Tibial artery (tissue), 1 donor: Measurements from ENCODE around the gene AKR1E2.

DNA sequence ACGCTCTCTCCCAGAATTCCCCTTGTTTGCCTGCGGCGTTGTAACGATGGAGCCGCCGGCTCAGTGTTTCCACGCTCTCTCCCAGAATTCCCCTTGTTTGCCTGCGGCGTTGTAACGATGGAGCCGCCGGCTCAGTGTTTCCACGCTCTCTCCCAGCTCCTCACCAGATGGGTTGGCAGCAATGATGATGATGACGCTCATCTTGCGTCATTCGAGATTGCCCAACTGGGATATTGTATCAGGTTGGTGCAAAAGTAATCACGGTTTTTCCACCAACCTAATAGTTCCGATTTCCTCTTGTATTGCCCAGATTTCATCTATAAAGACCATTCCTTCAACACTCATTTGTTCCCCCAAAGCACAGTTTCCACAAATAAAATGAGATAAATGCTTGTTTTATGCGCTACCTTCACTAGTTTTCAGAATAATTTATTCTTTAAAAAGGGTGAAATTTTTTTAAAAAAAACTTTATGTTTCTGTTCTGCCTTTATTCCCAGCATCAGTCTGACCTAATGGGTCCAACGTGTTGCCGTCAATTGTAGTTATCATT lies 228.3 kb downstream of the KLF6 start:
- PRO-cap: no peak

GRCh38 chr10:3780617-3781014 lies 4.4 kb downstream of the KLF6 start:
- PRO-cap: no peak

DNA sequence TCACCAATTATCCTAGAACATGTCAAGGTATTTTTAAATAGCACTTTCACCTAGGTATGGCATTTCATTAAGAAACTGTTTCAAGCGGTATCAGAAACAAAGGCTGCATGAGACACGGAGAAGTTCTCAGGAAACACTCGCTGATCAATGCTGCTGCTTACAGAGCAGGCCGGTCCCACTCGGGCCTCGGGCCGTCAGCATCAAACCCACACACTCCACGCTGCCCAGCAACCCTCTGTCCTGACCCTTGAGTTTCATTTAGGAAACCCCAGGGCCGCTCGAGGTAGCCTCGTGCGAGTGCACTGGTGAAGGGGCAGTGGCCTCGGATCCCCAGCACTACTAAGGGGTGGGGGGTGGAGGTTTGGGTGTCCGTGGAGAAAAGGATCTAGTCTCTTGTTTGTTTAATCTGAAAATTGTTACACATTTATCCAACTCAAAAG lies 4.0 kb downstream of the KLF6 start:
- PRO-cap: no peak

DNA sequence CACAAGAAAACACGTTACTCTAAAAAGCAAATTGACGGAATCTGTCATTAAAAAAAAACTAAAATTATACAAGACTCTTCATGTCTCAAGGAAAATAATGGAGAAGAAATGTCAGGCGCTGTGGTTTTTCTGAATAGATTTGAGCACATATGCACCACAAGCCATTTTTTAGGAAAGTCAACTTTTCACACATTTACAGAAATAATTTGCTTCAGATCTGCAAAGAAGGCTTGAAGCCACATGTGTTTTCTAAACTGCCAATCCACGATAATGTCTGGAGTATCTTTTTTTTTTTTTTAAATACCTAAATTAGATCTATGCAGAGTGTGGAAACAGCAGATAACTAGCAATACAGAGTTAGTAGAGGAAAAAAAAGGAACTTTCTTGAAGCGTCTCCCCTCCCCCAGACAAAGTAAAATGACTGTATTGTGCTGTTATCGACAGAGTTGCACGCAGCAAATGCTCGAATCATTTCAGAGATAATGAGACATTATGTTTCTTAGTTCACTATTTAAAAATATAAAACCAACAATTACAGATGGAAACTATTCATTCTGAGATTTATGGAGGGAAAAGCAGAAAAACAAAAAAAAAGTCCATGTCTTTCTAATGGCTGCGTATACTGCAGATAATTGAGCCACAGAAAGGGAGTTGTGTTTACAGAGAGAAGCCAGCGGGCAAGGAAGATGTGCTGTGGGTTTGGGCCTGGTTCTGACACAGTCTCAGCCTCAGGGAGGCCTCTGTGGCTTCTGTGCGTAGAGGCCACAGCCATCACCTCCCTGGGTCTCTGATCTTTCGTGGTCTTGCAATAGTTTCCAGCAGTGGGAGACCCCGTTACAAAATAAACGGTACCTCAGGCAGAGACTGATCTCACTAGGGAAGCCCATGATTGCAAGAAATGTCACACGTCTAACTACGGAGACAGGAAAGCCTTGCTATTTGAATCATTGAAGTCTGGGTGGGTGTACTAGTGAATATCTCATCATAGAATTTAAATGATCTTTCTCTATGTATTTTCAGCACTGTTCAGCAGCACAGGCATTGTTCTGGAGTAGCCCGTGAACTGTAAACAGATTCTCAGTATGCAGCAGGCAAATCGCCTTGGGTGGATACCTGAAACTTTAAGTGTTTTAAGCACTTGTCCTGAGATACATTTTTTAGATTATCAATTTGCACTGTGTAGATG lies 19.1 kb upstream of the KLF6 start:
- PRO-cap: no peak

GRCh38 chr10:3805156-3805624 lies 20.2 kb upstream of the KLF6 start:
- PRO-cap: bidirectional peak, plus-strand start at chr10:3805489, minus-strand start at chr10:3805377

DNA sequence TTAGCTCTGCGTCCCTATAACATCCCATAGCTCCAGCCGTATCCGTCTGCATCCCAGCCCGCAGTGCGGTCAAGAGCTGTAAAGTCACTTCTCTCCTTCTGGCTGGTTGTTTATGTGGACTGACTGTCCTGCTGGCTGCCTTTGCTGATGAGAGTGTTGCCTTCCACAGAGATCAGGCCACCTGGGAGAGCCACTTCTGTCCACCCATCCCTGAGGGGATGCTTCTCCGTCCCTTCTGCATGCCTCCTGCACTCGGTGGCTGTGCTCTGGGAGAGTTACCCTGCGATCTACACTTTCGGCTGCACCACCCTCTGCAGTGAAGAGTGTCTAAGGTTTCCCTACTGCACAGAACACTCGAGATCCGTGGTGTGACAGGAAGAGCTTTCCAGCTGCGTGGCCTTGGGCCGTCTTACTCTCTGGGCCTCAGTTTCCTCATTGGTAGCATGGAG lies 22.5 kb upstream of the KLF6 start:
- PRO-cap: no peak

DNA sequence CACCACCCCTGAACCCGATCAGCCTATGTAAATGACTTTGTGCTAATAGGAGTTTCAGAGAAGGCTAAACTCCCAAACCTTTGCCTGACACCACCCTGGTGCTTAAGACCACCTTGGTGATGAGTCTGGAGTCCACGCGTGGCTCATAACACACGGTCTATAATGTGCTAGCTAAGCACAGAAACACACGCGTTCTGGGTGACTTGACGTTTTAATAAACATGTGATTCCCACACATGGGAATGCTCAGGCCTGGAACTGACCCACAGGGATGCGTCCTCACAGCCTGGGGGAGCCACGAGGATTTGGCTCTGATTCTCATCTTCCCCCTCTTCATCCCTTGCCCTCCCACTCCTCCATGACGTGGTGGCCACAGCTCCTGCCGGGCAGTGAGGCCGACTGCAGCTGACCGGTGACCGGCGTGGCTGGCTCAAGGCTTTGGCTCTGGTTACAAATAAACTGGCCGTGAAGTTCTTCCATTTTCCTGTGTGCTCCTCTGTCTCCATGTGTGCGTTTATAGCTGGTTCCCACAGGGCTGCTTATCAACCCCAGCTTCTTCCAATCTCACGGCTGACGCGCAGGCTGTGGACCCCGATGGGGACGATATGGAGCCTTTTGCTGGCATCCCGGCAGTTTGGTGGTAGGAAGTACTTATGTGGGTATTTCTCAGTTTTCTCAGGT lies 40.9 kb upstream of the KLF6 start:
- PRO-cap: bidirectional peak, plus-strand start at position 397 of the sequence, minus-strand start at position 213 of the sequence

DNA sequence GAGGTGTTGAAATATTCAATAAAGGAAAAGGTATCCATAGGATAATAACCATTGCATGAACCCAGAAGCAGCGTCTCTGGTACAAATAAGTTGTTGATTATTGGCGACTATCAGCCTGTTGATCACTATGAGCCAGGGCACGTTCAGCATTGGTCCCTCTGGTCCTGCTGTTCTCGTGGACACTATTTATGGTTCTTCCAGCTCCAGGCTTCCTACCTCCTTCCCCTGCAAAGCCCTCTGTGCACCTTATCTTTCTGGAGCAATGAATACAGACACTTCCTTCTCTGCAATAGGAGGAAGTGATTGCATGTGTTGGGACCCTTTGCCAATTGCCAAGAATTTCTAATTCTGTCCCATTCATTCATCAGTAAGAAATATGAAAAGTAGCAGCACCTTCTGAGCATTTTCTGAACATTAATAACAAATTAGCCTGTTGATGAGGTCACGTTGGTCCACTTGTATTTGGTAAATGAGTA lies 258.9 kb upstream of the KLF6 start:
- PRO-cap: no peak

GRCh38 chr10:4662899-4664133 lies 162.7 kb upstream of the AKR1E2 start:
- PRO-cap: no peak

DNA sequence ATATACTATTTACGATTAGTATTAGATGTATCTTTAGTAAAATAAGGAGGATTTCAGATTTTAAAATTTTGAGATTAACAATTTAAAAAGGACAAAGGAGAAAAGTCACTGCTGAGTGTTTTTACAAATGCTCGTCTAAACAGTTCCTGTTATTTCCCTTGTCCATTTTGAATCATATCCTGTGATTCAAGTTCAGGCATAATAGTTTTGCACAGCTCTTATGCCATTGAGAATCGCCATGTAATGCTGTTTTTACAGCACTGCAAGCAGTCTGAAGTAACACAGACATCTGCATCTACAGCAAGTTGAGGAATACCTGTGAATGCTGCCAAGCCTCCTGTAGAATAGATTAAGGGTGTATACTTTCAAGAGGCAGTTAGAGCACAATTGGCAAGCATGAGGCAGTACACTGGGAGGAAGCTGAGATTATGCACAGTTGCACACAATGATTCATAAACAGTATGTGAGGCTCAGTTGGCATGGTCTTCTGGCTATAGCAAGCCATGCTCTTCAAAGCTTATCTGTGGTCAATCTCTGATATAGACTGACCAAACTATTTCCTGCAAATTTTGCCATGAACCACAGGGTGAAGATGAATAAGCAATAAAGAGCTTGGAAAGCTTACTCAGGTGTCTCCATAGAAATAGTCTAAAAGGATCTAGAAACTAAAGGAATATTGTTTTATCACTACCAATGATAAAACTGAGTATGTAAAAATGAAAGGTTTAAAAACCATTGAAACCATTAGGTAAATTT lies 121.9 kb upstream of the AKR1E2 start:
- PRO-cap: no peak

DNA sequence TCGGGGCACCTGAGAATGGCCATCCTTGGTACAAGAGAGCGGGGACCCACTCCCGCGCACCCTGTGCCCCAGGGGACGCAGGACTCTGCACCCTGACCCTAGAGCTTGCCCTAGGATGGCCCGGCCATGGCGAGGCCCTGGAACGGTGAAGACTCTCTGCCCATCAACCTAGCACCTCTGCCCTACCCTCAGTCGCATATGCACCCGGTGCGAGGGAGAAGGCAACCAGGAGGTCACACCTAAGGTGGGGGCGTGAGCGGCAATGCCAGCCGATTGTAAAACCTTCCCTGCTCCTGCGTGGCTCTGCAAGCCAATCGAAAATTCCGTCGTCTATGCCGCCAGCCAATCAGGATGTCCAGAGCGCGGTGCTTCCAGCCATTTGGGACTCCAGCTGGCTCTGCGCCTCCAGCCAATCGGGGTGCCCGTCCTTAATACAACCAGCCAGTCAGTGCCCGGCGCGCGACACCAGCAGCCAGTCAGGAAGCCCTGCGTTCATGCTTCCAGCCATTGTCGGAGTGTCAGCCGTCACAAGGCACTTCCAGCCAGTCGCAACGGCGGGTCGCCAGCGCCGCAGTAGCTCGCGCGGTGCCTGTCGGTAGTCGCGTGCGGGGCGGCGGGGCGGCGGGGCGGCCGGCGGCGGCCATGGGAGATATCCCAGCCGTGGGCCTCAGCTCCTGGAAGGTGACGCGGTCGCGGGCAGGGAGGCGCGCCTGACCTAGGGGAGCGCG lies at the start of gene AKR1E2:
Gene AKR1E2 (plus strand): TSS at position 525 of the 728 bp plus-strand sequence.
- PRO-cap: unidirectional peak, plus-strand start at position 598 of the sequence

- PRO-cap: no peak
Observed at GRCh38 chr10:4848356-4848928, 22.4 kb downstream of the AKR1E2 start.

GRCh38 chr10:4957297-4957496 lies 6.0 kb upstream of the AKR1C1 start:
- PRO-cap: no peak

- PRO-cap: no peak
Observed at GRCh38 chr10:4983601-4984190, 20.0 kb downstream of the AKR1C2 start.

DNA sequence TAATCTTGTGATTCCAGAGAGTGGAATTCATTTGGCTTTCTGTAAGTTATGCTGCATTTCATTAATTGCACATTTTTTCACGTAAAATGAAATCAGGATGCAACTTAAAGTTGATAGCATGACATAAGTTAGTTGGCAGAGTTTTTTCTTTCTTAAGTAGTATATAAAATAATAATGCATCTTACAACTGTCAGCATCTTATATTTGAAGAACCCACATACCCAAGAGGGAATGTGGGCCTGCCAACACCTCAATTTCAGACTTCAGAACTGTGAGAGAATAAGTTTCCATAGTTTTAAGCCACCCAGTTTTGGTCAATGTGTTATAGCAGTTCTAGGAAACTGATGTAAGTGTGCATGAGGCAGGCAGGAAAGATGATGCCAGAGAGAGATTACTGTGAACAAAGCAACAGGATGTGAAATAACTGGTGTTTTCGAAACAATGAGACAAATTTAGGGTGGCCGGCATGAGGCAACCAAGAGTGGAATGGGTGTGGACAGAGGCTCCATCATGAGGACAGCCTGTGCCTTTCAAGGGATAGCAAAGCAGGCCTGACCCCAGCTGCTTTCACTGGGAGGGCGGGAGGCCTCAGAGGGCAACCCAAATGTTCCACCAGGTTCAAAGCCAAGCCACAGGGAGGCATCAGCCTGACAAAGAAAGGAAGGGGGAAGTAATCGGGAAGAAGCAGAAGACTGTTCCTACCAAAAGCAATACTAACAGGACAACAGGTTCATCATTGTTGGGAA lies 67.4 kb upstream of the UCN3 start:
- PRO-cap: no peak

- PRO-cap: no peak
Observed at GRCh38 chr10:5617903-5618370, 48.5 kb downstream of the ASB13 start.

GRCh38 chr10:5624348-5625137 lies 41.9 kb downstream of the ASB13 start:
- PRO-cap: no peak

- PRO-cap: no peak
Observed at GRCh38 chr10:5628871-5629686, 37.3 kb downstream of the ASB13 start.

DNA sequence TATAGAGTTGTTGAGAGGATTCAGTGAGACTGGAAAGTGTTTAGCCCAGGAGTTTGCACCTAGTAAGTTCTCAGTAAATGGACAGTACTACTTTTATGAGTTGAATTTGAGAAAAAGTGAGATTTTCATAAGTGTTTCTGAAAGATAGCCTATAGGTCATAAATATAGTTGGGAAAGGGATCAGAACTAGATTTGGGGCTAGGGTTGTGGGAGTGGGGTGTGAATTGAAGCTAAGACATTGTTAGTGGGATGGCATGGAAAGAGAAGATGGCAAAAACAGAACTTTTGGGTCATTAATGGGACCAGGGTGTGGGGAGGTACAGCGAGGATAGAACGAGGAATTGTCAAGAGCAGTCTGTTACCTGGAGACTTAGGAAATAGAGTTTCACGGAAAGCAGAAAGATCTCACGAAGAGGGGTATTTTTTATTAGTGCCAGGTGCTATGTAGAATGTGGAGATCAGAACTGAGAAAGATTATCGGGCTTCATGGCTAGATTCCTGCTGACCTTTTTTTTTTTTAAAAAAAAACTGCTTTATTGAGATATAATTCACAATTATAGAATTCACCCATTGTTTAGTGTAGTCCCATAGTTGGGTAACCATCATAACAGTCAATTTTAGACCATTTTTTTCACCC lies 30.2 kb downstream of the TASOR2 start:
- PRO-cap: no peak

DNA sequence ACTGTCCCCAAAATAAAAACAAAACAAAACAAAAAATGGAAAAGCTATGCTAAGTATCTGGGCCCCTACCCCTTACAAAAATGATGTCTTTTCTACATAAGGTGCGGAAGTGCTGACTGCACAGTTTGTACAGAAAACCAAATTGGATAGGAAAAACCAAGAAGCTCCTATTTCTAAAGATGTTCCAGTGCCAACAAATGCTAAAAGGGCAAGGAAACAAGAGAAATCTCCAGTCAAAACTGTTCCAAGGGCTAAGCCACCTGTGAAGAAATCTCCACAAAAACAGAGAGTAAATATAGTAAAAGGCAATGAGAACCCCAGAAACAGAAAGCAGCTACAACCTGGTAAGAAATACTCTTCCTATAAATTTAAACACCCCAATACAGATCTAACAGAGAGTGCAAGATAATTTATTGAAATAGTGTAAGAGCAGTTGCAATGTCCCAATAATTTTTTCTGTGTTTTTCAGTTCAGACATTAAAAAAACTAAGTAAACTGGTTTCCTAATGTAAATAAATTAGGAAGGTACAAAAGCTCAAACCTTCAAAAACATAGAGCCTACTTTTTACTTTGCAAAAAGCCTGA lies 50.7 kb downstream of the TASOR2 start:
- PRO-cap: no peak